Testis (tissue), 5 donors: ENCODE measurements around a stretch of chr3.

- PRO-cap, 3 experiments = no peak in any of the 3 experiments
- RAMPAGE, long total RNA, 2 experiments = no peak in any of the 2 experiments
- RRBS = no CpG with 5 or more reads among the region's 1 CpG
Observed at GRCh38 chr3:194485763-194485862, 1.2 kb downstream of the ATP13A3 start.

- PRO-cap, 3 experiments = peak in 3 of 3 experiments; most common plus-strand start chr3:194486097 (in 3); most common minus-strand start chr3:194486315 (in 1)
- RAMPAGE, long total RNA, 2 experiments = no peak in any of the 2 experiments
- RRBS = 3% methylated on average over 34 of the region's 65 CpGs
Observed at GRCh38 chr3:194485863-194486670, 735 bp downstream of the ATP13A3 start.

GRCh38 chr3:194498224-194498721 is 11.5 kb upstream of the ATP13A3 start:
- PRO-cap, 3 experiments = no peak in any of the 3 experiments
- RAMPAGE, long total RNA, 2 experiments = no peak in any of the 2 experiments
- RRBS = no CpG with 5 or more reads among the region's 9 CpGs

GRCh38 chr3:194661268-194661718 is 10.7 kb downstream of the LSG1 start:
- PRO-cap, 3 experiments = no peak in any of the 3 experiments
- RAMPAGE, long total RNA, 2 experiments = no peak in any of the 2 experiments
- RRBS = no CpG with 5 or more reads among the region's 2 CpGs

DNA sequence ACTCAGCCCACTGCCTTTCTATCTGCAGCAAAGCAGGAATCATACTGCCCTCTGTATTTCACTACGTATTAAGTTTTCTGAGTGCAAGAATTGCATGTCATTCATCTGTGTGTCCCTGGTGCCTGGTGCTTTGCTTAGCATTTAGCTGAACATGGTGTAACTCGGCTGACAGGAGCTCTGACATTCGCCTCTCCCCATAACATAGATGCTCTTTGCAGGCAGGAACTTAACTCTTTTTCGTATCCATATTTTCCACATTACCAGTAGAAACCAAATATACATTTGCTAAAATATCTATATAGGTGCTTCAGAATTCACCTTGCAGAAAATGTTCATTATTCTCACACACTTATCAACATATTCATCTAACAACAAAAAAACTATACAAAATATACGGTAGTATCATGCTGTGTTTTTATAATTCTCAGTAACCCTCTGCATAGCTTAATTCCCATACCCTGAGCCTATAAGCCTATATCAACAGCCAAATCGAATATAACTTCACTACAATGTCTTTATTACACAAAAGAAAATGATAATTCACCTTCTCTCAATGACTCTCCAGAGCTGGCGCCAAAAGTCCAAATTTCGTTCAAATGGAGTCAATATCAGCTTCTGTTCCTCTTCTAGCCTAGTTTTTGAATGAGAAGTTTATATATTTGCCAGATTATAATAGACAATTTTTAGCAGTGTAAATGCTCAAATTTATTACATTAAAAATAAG is 6.8 kb downstream of the LSG1 start:
- PRO-cap, 3 experiments = no peak in any of the 3 experiments
- RAMPAGE, long total RNA, 2 experiments = no peak in any of the 2 experiments
- RRBS = no CpG with 5 or more reads among the region's 8 CpGs

GRCh38 chr3:194779728-194780277 is 94.1 kb downstream of the FAM43A start:
- PRO-cap, 3 experiments = no peak in any of the 3 experiments
- RAMPAGE, long total RNA, 2 experiments = no peak in any of the 2 experiments
- RRBS = no CpG with 5 or more reads among the region's 5 CpGs

DNA sequence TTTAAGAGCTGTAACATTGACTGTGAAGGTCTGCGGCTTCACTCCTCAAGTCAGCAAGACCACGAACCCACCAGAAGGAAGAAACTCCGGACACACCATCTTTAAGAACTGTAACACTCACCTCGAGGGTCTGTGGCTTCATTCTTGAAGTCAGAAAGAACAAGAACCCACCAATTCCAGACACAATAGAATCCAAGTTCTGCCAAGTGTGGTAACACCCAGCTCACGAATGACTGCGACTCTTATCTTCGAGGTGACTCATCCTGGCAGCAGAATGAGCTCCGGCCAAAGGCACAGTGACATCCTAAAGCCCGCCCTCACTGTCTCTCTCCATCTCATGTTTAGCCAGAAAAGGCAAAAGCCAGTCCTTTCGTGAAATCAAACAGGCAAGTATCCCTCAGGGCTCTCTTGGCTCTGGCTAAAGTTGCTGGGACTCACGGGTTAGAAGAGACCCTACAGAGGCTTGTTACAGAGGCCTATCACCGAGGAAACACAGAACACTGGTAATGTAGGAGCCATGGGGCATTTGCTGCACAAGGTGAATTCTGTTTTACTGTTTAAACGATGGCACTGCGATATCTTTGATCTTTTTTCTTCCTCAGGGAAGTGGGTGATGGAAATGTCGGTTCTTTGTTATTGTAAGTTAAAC is 155.4 kb downstream of the FAM43A start:
- PRO-cap, 3 experiments = no peak in any of the 3 experiments
- RAMPAGE, long total RNA, 2 experiments = no peak in any of the 2 experiments
- RRBS = no CpG with 5 or more reads among the region's 15 CpGs

- PRO-cap, 3 experiments = peak in 3 of 3 experiments; most common plus-strand start chr3:194872392 (in 2); most common minus-strand start chr3:194871665 (in 2)
- RAMPAGE, long total RNA, 2 experiments = no peak in any of the 2 experiments
- RRBS = 62% methylated on average over 3 of the region's 21 CpGs
Observed at GRCh38 chr3:194871517-194872489, 186.1 kb downstream of the FAM43A start.

GRCh38 chr3:194940051-194940537 is 254.4 kb downstream of the FAM43A start:
- PRO-cap, 3 experiments = no peak in any of the 3 experiments
- RAMPAGE, long total RNA, 2 experiments = no peak in any of the 2 experiments
- RRBS = no CpG with 5 or more reads among the region's 8 CpGs

- PRO-cap, 3 experiments = no peak in any of the 3 experiments
- RAMPAGE, long total RNA, 2 experiments = no peak in any of the 2 experiments
- RRBS = 89% methylated on average over 5 of the region's 19 CpGs
Observed at GRCh38 chr3:195094079-195094584, 176.8 kb downstream of the XXYLT1 start.

DNA sequence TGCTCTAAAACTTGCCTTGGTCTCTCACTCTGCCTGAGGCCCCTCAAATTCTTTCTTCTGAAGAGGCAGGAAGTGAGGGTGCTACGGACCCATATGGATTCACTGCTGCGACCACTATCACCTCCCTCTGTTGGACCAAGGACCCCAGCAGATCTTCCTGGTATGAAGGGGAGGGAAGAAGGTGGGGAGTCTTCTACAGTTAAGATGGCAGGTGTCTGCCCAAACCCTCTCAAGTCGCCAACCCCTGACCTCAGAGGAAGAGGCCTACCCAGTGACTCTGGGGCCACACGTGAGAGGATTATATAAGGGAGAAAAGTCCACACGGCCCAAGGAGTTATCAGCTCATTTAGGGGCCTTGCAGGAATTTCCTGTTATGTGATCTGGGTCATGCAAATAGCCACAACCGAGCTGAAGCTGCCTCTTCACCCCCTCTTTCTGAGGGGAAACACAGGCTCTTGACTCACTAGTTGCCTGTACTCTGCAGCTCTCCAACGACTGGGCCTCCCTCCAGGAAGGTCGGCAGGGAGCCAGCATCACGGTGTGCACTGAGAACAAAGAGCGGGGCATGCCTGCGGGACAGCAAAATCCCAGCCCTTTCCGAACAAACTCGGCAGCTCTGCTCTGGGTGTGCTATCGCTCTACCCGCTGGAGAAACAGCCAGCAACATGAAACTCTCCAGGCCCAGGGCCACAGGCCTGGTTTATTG is 116.0 kb downstream of the XXYLT1 start:
- PRO-cap, 3 experiments = peak in 1 of 3 experiments; most common plus-strand start position 600 of the sequence (in 1); most common minus-strand start position 437 of the sequence (in 1)
- RAMPAGE, long total RNA, 2 experiments = no peak in any of the 2 experiments
- RRBS = no CpG with 5 or more reads among the region's 15 CpGs

GRCh38 chr3:195196133-195196826 is 74.7 kb downstream of the XXYLT1 start:
- PRO-cap, 3 experiments = no peak in any of the 3 experiments
- RAMPAGE, long total RNA, 2 experiments = no peak in any of the 2 experiments
- RRBS = no CpG with 5 or more reads among the region's 8 CpGs

DNA sequence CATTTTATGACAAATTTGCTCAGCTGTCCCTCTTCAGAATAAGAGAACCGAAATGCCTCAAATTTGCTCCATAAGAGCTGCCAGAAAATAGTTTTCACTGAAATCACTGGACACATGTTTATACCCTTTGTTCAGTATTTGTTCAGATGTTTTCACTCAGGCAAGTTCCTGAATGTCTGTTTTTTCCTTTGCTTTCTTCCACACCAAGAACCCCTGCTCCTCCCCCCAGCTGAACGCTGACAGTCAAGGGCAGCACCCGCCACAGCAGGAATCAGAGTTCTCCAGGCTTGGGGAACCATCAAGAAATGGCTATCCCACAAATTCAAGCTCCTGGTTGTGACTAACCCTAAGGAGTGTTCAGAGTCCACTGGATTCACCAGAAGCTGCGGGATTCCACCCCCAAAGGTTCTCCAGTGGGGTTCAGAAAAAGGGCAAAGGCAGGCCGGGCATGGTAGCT is 60.3 kb downstream of the XXYLT1 start:
- PRO-cap, 3 experiments = no peak in any of the 3 experiments
- RAMPAGE, long total RNA, 2 experiments = no peak in any of the 2 experiments
- RRBS = no CpG with 5 or more reads among the region's 5 CpGs

DNA sequence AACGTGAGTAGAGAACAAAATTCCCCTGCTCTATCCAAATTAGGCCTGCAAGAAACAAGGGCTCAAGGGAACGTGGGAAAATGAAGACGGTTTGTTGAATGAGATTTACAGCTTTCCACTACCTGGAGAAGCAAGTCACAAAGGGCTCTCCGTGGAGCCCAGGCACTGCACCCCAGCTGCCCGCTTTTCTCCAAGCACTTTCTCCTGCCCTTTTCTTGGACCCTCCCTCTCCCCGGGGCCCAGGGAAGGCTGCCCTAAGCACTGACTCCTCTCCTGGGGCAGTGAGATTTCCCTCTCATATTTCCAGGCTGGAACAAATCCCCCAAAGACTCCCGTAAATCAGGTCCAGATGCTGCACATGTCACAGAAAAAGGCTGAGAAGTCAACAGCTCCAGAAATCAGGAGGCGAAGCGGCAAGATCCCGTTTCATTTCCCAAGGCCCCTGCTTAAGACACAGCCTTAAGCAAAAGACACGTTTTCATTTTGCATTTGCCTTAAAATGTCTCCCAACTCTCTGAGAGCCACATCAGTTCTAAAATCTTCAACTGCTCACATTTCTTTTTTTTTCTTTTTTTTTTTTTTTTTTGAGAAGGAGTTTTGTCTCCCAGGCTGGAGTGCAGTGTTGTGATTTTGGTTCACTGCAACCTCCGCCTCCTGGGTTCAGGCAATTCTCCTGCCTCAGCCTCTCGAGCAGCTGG is 17.9 kb downstream of the XXYLT1 start:
- PRO-cap, 3 experiments = peak in 1 of 3 experiments; most common plus-strand start position 394 of the sequence (in 1)
- RAMPAGE, long total RNA, 2 experiments = no peak in any of the 2 experiments
- RRBS = no CpG with 5 or more reads among the region's 13 CpGs

DNA sequence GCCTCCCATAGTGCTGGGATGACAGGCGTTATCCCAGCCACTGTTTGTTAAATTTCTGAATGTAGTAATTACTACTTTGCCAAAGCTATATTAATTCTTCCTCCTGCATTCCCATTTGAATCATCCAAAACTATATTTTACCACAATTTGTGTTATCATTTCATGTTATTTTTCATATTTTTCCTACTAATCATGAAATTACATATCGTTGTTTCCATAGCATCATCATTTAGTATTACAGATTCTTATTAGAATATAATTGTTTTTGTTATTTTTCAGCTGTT is 74.5 kb downstream of the ACAP2 start:
- PRO-cap, 3 experiments = no peak in any of the 3 experiments
- RAMPAGE, long total RNA, 2 experiments = no peak in any of the 2 experiments
- RRBS = no CpG with 5 or more reads among the region's 2 CpGs

DNA sequence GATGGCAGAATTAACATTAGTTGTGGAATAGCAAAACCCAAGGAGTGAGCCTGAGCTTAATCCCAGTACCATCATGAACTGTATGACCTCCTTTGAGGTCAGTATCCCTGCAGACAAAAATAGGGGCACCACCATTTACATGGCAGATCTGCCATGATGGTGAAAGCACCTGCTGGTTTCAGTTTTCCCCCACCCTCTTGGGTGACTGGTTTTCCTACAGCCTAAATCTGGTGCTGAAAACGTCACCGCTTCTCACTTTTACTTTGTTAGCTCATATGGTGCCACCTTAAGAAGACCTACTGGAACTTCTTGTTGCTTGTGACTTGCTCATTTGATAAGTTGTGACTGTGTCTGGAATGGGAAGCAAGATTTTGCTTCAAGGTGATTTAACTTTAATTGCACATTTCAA is 5.2 kb downstream of the PPP1R2 start:
- PRO-cap, 3 experiments = no peak in any of the 3 experiments
- RAMPAGE, long total RNA, 2 experiments = no peak in any of the 2 experiments
- RRBS = no CpG with 5 or more reads among the region's 2 CpGs

DNA sequence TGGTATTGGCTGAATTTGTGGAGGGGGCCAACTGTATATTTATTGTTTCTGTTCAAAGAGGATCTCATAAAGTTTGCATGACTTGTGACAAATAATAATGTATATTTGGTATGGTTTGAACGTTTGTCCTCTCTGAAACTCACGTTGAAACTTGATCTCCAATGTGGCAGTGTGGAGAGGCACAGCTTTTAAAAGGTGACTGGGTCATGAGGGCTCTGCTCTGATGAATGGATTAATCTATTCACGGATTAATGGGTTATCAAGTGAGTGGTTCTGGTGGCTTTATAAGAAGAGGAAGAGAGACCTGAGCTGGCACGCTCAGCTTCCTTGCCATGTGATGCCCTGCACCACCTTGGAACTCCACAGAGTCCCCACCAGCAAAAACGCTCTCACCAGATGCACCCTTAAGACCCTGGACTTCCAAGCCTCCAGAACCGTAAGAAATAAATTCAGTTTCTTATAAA is 2.7 kb downstream of the PPP1R2 start:
- PRO-cap, 3 experiments = no peak in any of the 3 experiments
- RAMPAGE, long total RNA, 2 experiments = no peak in any of the 2 experiments
- RRBS = no CpG with 5 or more reads among the region's 6 CpGs

GRCh38 chr3:195658290-195658944 is 62.4 kb upstream of the MUC20 start:
- PRO-cap, 3 experiments = no peak in any of the 3 experiments
- RAMPAGE, long total RNA, 2 experiments = no peak in any of the 2 experiments
- RRBS = 1% methylated on average over 6 of the region's 55 CpGs

GRCh38 chr3:195668986-195669722 is 51.6 kb upstream of the MUC20 start:
- PRO-cap, 3 experiments = no peak in any of the 3 experiments
- RAMPAGE, long total RNA, 2 experiments = no peak in any of the 2 experiments
- RRBS = no CpG with 5 or more reads among the region's 20 CpGs

DNA sequence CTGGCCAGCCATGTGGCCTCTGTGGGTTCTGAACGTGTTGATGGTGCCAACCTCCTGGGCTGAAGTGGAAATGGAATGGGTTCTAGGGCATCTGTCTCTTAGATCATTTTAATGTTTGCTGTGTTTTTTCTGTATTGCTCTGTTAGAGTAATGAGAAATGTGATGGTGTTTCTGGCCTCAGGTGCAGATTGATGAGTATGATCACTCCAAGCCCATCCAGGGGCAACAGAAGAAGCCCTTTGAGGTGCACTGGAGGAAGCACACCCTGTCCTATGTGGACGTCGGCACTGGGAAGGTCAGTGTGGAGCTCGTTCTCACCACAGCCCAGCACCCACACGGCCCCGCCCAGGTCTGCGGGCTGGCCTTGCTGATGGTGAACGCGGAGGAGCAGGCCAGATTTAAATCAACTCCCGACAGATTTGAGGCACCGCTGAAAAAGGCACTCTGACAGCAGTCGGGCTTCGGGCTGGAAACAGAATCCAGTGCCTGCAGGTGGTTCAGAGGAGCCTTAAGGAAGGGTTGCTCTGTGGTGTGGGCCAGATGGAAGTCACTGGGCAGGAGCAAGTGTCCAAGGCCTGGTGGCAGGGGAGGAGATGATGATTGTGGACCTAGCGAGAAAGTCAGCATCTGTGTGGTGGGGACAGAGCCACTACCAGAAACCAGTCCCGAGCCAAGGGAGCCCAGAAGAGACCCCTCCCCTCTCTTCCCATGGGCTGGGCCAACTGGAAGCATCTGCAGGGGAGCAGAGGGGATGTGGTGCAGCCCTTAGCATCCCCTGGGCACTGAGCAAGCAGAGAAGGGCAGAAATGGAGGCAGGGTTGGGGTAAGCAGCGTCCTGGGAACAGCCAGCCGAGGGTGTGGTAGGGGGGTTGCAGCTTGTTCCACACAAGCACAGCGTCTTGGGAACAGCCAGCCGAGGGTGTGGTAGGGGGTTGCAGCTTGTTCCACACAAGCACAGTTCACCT is 36.9 kb upstream of the MUC20 start:
- PRO-cap, 3 experiments = no peak in any of the 3 experiments
- RAMPAGE, long total RNA, 2 experiments = no peak in any of the 2 experiments
- RRBS = no CpG with 5 or more reads among the region's 19 CpGs